Colon Carcinoma Metastatic in the Lung (tissue), 2 donors: ENCODE data around the genes LDLR, DOCK6, ELOF1, ZNF563 and GNG14.

DNA sequence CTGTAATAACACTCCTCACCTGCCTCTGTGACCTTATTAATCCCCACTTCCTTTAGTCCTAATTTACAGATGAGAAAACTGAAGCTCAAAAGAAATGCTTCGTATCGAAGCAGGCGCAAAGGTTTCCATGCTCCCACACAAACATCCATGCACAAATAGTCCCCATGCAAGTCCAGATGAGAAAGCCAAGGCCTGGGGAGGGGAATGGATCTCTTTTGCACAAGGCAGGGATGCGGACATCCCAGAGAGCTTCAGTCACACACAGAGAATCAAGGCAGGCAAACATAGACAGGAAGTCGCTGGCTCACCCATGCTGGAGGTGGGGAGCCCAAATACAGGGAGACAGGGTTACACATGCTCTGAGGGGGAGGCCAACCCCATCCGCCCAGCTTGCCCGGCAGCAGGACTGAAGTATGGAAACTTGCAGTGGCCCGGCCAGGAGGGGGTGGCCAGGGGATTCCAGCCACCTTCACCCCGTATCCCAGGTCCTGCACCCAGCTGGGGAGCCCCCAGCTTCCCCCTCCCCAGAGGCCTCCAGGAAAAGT, 442 bp downstream of the S1PR5 start:
- PRO-cap, 2 experiments: no peak in any of the 2 experiments

- PRO-cap, 2 experiments: no peak in any of the 2 experiments
These were observed 3.2 kb upstream of the SLC44A2 start for GRCh38 chr19:10621957-10622672.

DNA sequence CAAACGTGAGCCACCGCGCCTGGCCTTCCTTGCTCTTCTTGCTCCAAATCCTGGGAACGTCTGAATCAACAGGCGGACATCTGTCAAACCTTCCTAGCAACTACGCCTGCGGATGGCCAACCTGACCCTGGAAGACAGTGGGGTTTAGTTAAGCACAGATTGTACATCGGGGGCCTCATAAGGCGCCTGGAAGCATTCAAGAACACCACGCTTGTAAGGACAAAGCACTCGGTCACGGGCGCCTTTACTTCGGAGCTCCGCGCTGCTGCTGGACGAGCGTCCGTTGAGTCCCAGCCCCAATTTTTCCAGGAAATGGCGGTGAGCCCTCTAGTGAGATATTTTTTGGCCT, 1.0 kb upstream of the ILF3 start:
- PRO-cap, 2 experiments: no peak in any of the 2 experiments

- PRO-cap, 2 experiments: no peak in any of the 2 experiments
These were observed 18.7 kb upstream of the QTRT1 start for GRCh38 chr19:10682493-10683058.

GRCh38 chr19:10740737-10741130, 22.9 kb downstream of the DNM2 start:
- PRO-cap, 2 experiments: no peak in any of the 2 experiments

DNA sequence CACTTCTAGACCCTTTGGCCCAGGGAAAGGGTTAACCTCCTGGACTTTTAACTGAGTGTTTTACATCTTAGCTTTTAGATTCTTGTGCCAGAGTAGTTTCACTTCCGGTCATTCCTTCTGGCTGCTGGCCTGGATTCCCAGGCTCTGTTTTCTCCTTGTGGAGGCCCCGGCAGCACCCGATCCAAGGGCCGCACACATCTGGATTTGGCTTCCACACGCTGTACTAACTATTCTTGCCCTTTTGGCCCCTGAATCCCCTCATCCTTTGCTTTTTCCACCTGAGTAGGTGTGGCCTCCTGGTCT, 14.8 kb downstream of the SMARCA4 start:
- PRO-cap, 2 experiments: no peak in any of the 2 experiments

- PRO-cap, 2 experiments: peak in 2 of 2 experiments; most common plus-strand start chr19:11089473 (in 1); most common minus-strand start chr19:11089297 (in 2)
These were observed at the start of gene LDLR for GRCh38 chr19:11088910-11089590. Gene LDLR, plus strand, starts transcription at chr19:11089463.

- PRO-cap, 2 experiments: no peak in any of the 2 experiments
These were observed 20.2 kb downstream of the LDLR start for GRCh38 chr19:11109460-11109796.

GRCh38 chr19:11261792-11262905, at the start of gene DOCK6:
Gene DOCK6, minus strand, starts transcription at chr19:11262524.
- PRO-cap, 2 experiments: peak in 2 of 2 experiments; most common plus-strand start chr19:11262402 (in 1); most common minus-strand start chr19:11262506 (in 2)

DNA sequence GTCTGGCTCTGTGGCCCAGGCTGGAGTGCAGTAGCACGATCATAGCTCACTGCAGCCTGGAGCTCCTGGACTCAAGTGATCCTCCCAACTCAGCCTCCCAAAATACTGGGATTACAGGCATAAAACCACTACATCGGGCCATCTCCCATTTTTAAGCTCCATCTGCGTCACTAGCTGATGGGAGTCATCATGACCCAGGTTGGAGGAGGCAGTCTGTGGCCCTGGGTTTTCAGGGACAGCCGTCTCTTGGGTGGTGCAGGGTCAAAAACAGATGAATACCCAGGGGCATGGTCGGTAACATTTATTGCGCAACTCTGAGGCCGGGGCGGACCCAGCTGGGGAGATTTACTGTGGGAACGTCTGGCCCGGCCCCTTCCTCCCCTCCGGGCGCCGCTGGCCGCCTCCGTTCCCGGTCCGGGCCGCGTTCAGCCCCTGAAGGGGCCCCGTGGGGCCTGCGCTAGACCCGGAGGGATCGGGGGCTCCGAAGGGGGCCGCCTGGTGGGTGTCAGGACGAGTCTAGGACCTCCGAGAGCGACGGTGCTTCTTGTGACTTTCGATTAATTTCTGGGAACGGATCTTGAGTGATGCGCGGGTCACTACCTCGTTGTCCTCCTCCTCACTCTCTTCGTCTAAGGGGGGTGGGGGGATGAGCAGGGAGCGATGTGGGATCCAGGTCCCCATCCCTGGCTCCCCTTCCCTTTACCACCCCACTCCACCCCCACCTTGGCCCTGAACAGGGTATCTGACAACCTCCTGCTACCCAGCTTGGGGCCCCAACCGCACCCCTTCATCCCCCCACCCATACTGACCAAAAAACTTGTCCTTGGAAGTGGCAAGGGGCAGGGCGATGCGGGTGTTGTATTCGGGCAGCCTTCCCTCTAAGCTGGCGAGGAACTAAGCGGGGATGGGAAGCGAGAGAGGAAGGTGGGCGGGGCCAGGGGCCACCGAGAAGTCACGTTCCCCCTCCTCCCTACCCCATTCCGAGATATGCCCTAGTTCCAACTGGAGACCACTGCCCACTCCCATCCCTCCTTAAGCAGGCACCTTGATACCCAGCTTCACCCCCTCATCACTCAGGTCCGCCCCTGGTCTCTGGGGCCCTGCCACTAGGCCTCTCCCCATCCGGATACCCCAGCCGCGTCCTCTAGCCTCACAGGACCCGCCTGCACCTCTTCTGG, 1.6 kb upstream of the RGL3 start:
- PRO-cap, 2 experiments: no peak in any of the 2 experiments

DNA sequence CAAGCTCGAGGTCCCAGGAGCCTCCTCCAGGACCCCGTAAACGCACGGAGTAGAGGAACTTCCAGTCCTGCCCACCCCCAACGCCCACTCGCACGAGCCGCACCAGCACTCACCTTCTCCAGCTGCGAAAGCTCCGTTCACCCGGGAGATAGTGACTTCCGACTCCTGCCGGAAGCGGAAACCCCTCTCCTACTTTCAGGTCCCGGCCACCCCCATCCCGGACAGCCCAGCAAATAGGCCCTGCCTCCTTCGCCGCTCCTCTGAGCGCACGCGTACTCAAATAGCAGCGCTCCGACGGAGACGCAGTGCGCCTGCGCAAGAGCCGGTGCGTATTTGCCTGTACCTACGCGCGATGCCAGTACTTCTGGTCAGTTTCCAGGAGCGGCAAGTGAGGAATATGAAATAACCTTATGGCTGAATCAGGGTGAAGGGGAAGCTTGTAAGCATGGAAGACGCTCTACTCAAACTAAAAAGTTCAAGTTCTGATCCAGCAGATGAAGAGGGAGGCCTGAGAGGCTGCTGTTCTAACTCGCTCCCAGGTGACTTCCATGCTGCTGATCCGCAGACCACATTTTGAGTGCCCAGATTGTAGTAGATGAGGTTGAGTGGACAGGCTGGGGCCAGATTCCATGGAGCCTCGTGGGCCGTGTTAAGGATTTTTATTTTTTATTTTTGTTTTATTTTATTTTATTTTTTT, at the start of gene ELOF1:
TSS of gene ELOF1 (minus strand) at position 153 of the 697 bp plus-strand sequence.
- PRO-cap, 2 experiments: peak in 2 of 2 experiments; most common plus-strand start position 318 of the sequence (in 2); most common minus-strand start position 153 of the sequence (in 1)

DNA sequence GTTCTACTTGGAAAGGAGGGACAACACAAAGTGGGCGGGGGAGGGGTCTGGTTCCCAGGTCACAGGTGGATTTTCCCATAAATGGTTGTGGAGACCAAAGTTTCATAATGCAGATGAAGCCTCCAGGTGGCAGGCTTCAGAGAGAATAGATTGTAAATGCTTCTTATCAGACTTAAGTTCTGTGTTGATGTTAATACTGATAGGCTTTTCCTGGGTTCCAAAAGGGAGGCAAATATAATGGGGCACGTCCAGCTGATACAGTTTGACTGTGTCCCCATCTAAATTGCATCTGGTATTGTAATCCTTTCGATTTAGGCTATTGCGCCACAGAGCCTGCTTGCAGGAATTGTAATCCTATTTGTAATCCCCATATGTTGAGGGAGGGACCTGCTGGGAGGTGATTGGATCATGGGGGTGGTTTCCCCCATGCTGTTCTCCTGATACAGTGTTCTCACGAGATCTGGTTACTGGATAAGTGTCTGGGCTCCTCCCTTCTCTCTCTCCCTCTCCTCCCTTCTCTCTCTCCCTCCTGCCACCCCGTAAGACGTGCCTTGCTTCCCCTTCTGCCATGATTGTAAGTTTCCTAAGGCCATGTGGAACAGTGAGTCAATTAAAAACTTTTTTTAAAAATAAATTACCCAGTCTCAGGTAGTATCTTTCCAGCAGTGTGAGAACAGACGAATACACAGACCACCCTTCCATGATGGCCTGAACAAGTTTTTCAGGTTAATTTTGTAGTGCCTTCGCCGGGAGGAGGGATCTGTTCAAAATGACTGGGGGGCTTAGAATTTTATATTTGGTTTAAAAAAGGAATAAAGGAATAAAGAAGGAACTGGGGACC, 44.9 kb downstream of the ZNF823 start:
- PRO-cap, 2 experiments: no peak in any of the 2 experiments

GRCh38 chr19:11851614-11852223, 3.2 kb downstream of the ZNF439 start:
- PRO-cap, 2 experiments: no peak in any of the 2 experiments

- PRO-cap, 2 experiments: no peak in any of the 2 experiments
These were observed 5.4 kb upstream of the ZNF20 start for GRCh38 chr19:12145323-12146104.

GRCh38 chr19:12159680-12160079, 3.1 kb upstream of the ZNF625 start:
- PRO-cap, 2 experiments: no peak in any of the 2 experiments

GRCh38 chr19:12250248-12250568, 44.5 kb downstream of the ZNF44 start:
- PRO-cap, 2 experiments: no peak in any of the 2 experiments

GRCh38 chr19:12330094-12330910, 3.1 kb downstream of the ZNF563 start:
- PRO-cap, 2 experiments: peak in 1 of 2 experiments; most common minus-strand start chr19:12330373 (in 1)

- PRO-cap, 2 experiments: peak in 2 of 2 experiments; most common plus-strand start chr19:12333814 (in 2); most common minus-strand start chr19:12333633 (in 1)
These were observed at the start of gene ZNF563 for GRCh38 chr19:12333037-12334126. Gene ZNF563, minus strand, starts transcription at chr19:12333633.

DNA sequence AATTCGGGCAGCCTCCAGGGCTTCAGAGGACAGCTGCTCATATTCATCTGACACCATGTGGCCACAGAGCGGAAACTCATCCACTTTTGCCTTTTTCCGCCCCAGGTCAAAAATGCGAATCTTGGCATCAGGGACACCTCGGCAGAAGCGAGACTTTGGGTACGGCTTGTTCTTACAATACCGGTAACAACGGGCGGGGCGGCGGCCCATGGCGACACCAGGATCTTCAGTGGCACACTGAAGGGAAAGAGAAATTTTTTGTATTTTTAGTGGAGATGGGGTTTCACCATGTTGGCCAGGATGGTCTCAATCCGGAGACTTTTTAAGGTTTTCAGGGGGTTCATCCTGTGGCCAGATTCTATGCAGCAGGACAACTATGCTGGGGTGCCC, 22.8 kb downstream of the MAN2B1 start:
- PRO-cap, 2 experiments: no peak in any of the 2 experiments

DNA sequence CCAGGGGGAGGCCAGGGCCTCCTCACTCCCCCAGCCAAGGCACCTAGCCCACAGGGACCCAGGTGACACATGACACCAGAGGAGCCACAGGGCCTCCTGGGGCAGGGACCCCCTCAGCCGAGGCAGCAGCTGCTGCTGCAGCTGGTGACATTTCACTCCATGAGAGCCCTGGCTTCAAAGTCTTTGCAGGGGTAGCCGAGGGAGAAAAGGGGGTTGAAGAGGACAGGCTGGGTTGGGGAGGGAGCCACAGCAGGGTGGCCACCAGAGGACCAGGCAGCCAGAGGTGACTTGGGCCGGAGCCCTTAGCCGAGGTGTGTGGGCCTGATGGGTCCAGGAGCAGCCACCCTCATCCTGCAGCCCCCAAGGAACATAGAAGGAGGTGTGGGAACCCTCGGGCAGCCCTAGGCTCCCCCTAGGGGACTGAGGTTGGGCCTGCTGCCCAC, at the start of gene GNG14:
TSS of gene GNG14 (plus strand) at position 413 of the 443 bp plus-strand sequence.
- PRO-cap, 2 experiments: no peak in any of the 2 experiments